Psoas muscle (tissue), 2 donors: ENCODE measurements around a stretch of chr7.

DNA sequence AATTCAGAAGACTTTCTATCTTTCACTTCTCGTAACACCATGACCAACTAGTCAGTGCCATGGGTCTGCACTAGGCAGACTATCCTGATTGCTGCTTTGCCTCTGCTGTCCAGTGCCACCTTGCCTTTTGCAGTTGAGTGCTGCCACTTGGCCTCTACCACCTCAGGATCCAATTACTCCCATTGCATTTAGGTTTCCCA lies 161.4 kb upstream of the POM121L12 start:
- PRO-cap, 2 experiments: no peak in any of the 2 experiments

- PRO-cap, 2 experiments: no peak in any of the 2 experiments
Observed at GRCh38 chr7:53032213-53032574, 3.2 kb upstream of the POM121L12 start.

GRCh38 chr7:53984839-53985256 lies 557.3 kb upstream of the VSTM2A start:
- PRO-cap, 2 experiments: no peak in any of the 2 experiments

DNA sequence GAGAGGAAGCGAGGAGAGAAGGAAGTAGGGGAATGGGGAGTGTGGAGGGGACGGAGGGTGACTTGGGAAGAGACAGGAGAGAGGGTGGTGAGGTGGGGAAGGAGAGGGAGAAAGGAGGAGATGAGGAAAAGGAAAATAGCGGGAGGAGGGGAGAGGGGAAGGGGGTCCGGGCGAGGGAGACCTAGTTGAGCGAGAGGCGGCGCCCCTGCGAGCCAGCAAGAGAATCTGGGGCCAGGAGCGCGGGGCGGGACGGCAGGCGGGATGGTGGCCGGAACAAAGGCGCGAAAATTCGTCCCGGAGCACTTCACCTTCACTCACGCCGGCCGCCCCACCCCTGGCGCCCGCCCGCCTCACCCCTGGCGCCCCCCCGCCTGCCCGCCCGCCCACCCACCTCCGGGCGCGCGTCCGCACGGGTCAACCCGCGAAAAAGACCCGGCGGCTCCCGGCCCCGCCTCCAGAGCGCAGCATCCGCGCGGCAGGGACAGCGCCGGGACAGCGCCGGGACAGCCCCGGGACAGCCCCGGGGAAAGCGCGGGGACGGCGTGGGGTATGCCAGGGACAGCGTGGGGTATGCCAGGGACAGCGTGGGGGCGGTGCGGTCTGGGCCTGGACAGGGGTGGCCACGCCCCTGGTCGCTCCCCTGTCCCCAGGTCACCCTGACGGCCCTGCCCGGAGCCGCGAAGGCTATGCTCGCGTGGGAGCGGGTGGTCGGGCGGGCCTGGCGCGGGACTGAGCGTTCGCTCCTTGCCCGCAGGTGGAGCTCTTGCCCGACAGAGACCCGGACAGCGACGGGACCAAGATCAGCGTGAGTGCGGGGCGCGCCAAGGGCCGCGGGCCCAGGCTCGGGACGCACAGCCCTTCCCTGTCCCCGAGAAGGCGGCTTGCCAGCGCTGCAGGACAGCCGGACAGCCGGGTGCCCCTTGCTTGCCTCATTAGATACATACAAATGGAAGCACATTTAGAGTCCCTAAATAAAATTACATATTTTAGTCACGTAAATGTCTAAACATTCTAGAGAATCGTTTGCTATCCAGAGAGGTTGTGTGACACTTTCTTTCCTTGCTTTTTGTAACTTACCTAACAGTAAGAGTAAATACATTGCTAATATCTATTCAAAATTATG lies 4.4 kb downstream of the VSTM2A start:
- PRO-cap, 2 experiments: no peak in any of the 2 experiments

- PRO-cap, 2 experiments: no peak in any of the 2 experiments
Observed at GRCh38 chr7:54832763-54833495, 73.9 kb upstream of the SEC61G start.

GRCh38 chr7:54908853-54909052 lies 110.1 kb upstream of the EGFR start:
- PRO-cap, 2 experiments: no peak in any of the 2 experiments

- PRO-cap, 2 experiments: no peak in any of the 2 experiments
Observed at GRCh38 chr7:55018088-55018332, 807 bp upstream of the EGFR start.

GRCh38 chr7:55021610-55022339 lies 3.0 kb downstream of the EGFR start:
- PRO-cap, 2 experiments: no peak in any of the 2 experiments

DNA sequence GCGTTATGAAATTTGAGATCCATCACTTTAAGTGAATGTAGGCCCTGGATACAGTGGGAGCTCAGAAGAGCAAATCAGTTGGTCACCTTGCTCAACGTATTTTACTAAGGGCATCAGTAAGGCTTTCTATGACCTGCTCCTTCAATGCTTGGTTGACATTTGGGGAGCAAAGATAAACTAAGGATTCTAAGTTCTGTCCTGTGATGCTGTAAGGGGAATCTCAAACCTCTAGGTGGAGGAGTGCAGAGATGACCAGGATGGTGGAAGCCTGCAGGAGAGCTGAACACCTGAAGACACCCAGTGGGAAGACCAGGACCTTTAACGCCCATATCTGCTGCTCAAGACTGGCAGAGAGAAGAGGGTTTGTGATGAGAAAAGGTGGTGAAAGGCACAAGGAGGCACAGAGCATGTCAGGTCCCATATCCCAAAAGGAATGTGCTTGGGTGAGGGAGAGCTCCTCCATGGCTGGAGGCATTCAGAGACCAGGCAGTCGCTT lies 20.4 kb downstream of the EGFR start:
- PRO-cap, 2 experiments: no peak in any of the 2 experiments

DNA sequence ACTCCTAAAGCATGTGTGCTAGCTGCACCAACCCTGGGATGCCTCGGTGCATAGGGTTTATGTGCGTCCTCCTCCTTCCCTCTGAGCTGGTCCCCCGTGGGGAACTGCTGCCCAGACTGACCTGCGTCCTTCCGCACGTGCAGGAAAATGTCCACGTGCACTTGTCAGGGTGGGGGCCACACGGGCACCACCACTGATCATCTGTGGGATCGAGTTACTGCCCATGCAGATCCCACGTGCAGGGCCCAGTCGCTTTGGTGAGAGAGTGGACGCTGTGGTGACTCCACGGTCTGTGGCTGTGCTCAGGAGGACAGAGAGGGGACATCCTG lies 59.6 kb downstream of the EGFR start:
- PRO-cap, 2 experiments: no peak in any of the 2 experiments

- PRO-cap, 2 experiments: no peak in any of the 2 experiments
Observed at GRCh38 chr7:55080785-55081586, 62.2 kb downstream of the EGFR start.

DNA sequence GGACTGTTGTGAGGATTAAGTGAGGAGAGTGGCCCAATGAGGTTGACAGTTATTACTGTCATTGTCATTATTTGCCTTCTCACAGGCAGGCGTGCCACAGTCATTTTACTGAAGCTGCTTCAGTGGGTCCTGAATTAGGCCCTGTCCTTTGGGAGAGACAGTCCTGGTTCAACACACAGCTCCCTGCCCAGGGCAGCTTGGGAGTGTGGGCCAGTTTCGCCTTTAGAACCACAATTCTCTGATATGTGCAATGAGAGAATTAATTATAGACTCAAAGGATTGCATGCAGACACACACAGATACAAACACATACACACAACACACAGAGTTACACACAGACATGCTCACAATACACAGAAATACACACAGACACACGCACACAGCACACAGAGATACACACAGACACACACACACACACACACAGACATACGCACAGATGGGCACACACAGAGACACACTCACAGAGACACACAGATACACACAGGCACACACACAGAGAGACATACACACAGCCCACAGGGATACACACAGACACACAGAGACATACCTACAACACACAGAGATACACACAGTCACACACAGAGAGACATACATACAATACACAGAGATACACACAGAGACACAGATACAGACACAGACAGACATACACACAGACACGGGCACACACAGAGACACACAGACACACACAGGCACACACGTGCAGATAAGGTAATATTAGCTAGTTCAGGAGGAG lies 76.7 kb downstream of the EGFR start:
- PRO-cap, 2 experiments: no peak in any of the 2 experiments

GRCh38 chr7:55100085-55100974 lies 81.5 kb downstream of the EGFR start:
- PRO-cap, 2 experiments: peak in 1 of 2 experiments; most common plus-strand start chr7:55100832 (in 1)

DNA sequence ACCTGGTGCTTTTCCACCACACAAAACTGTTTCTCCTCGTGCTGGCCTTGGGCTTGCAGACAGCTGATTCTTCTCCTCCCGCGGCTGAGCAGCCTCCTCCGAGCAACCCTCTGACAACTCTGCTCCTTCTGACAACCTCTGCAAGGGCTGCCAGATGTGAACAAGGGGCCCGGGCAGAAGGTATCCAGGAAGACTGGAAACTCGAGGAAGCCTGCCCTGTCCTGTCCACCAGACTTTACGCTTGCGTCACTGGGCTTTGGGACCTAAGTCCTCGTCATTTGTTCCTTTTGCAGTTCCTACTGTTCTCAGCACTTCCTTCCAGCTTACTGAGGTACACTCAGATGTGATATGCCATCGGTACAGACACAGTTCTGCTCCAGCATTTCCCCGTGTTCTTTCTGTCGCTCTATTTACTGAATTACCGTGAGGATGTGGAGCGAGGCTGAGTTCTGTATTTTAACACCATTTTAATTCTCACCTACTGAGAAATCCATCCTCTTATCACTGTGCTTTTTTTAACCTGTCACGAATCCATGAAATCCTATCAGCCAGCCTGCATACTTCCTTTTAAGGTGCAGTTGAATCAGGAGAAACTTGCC lies 82.3 kb downstream of the EGFR start:
- PRO-cap, 2 experiments: peak in 1 of 2 experiments; most common plus-strand start position 334 of the sequence (in 1); most common minus-strand start position 121 of the sequence (in 1)

GRCh38 chr7:55129613-55130388 lies 111.0 kb downstream of the EGFR start:
- PRO-cap, 2 experiments: no peak in any of the 2 experiments

DNA sequence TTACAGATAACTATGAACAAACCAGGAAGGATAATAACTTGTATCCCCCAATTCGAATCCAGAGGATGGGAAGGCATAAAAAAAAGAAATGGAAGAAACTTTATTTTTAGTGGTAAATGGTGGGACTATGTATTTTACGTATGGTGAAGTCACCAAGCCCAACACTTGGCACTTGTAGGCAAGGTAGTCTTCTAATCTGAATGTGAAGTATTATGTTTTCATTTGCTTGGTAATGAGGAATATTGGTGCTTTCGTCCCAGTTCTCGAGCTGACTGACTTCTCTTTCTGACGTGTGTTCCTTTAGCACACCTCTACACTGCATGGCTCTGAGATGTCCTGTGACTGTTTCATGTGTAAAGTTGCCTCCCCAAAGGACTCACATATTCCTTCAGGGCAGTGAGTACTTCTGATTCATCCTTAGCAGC lies 113.6 kb downstream of the EGFR start:
- PRO-cap, 2 experiments: no peak in any of the 2 experiments

DNA sequence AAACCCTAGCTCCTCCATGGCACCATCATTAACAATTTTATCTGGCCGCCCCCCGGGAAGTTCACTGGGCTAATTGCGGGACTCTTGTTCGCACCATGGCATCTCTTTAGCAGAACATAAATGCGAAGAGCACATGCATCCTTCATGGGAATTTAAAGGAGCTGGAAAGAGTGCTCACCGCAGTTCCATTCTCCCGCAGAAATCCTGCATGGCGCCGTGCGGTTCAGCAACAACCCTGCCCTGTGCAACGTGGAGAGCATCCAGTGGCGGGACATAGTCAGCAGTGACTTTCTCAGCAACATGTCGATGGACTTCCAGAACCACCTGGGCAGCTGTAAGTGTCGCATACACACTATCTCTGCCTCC lies 127.6 kb downstream of the EGFR start:
- PRO-cap, 2 experiments: no peak in any of the 2 experiments

- PRO-cap, 2 experiments: no peak in any of the 2 experiments
Observed at GRCh38 chr7:55151073-55151478, 132.3 kb downstream of the EGFR start.

DNA sequence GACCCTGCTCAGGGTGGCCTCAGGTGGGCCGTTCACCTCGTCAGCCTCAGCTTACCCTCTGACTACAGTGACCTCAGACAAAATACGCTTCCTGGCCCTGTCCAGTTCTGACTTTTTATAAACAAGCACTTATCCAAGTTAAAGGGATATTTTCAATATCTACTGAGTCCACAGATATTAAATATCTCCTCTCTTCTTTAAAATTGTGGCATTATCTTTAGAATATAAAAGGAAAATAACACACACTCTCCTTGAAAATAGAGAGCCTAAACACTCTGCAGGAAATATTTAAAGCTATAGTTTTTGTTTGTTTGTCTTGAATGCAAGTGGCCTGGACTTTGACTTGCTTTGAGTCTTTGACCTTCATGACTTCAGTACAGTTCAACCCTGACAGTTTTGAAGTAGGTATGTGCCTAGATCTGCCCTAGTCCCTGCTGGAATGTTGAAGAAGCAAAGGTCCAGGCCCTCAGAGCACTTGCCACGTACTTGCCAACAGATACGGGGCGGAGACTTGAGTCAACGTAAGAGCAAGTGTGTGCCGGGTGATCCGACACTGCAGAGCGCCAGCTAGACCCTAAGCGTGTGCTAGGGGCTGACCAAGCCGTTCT lies 159.8 kb downstream of the EGFR start:
- PRO-cap, 2 experiments: no peak in any of the 2 experiments

DNA sequence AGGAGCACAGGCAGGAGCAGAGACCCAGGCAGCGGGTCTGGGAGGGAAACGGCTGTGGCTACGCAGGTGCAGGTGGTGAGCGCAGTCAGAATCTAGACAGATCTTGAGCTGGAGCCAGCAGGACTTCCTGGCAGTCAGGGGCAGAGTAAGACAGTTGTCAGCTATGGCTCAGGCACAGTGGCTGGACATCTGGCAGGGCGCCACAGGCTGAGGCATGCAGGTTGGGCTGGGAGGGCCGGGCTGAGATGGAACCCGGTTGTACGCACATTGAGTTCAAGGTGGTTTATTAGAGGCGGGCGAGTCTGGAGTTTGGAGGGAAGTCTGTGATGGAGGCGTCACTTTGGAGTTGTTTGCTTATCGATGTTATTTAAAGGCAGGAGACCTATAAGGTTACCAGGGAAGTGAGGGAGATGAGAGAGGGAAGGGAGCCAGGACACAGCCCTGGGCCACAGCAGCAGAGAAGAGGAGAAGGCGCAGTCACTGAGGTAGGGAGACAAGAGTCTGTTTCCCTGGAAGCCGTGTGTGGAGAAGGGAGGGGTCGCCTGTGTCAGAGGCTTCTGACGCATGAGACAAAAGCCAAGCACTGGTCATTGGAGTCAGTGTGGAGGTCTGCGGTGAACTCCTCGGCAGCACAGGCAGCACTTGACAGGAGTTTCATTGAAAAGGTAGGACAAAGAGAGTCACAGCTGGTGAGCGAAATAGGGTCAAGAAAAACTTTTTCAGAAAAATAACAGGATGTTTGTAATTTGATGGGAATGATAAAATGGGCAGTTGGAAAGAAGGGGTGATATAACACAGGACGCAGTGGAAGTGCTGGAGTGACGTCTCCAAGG lies 73.9 kb downstream of the LANCL2 start:
- PRO-cap, 2 experiments: no peak in any of the 2 experiments